LNCaP clone FGC (cell line): ENCODE data around the gene MCM10.

DNA sequence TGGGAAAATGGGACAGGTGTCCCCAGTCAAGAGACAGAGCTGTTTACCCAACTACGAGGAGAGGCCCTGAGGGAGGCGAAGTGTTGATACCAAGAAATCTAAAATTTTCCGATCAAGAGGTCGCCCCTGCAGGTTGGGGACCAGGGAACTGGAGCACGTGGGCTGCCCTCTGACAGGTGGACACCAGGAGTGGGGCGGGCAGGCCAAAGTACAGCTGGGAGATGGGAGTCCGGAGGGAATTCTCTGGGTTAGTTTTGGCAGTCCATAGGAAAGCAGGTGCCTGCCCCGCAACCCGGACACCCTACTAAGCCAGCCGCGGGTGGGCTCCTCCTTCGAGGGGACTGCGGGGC lies 1.0 kb upstream of the CAMK1D start:
- RRBS, 2 experiments = 94 to 96% methylated on average over 3 of the region's 13 CpGs

GRCh38 chr10:12390353-12391217 lies 41.2 kb downstream of the CAMK1D start:
- RRBS, 2 experiments = no CpG with 5 or more reads among the region's 12 CpGs

DNA sequence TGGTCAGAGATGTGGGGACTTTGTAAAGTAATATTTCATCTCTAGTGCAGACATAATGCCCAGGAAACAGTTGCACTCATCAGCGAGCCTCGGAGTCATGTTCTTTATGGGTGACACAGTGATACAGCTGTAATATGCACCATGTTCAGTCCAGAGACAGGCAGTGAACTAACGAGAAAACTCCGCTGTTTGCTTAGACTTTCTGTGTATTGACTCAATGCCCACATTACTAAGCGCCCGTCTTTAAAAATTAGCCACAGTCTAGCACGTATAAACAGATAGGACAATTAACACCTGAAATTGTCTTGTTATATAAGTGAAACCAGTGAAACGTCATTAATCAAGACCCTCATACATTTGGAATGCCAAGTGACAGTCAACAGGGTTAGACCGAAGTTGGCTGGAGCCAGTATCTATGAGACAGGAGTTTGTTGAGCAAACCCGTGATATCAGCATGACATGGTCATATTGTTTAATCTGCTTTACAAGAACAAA lies 56.0 kb downstream of the CAMK1D start:
- RRBS, 2 experiments = no CpG with 5 or more reads among the region's 10 CpGs

DNA sequence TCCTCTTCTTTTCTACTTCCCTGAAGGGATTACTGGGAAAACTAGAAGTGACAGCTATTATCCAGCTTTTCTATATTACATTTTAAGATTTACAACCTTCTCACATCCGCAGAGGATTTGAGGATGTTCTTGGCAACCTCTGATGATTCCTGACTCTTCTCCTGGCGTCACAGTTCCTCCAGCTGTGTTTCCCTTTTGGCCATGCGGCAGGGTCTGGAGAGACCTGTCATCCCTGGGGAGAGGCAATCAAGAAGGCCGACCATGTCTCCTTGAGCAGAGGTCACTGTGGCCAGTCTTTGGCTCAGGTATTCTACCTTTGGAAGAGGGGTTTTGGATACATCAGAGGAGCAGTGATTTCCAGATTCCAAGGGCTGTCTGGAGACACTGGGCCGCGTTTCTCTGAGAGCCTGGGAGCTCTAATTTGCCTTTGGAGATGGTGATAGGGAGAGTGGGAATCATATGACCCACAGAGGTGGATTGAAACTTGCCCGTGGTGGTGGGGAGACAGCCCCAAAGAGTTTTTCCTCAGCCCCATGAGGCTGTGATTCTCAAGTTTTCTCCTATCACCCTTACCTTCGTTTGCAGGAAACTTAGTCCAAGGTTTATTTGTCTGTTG lies 82.5 kb downstream of the CAMK1D start:
- RRBS, 2 experiments = no CpG with 5 or more reads among the region's 8 CpGs

DNA sequence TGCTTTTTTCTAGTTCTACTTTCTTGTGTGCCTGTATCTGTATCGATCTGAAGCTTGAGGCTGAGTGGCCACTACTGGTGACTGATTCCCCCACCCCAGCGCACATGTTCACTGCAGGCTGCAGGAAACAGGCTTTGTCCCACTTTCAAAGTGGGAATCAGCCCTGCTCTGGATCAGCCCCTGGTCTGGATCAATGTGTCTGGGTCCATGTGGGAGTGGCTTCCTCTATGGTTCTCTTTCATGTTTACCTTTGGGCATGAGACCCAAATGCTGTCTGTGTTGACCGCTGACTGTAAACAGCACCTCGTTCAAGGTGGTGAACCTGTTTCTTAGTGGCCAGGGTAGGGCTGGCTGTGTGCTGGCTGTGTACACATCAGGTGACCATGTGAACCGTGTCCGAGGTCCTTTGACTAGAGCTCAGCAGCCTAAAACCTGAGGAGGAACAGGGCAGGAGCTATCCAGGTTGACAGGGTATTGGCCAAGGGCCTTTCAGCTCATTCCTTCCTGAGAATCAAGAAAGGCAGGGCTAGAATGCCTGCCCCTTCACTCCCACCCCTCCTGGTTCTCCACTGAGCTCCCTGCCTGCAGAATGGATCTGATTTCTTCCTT lies 121.8 kb downstream of the CAMK1D start:
- RRBS, 2 experiments = no CpG with 5 or more reads among the region's 6 CpGs

DNA sequence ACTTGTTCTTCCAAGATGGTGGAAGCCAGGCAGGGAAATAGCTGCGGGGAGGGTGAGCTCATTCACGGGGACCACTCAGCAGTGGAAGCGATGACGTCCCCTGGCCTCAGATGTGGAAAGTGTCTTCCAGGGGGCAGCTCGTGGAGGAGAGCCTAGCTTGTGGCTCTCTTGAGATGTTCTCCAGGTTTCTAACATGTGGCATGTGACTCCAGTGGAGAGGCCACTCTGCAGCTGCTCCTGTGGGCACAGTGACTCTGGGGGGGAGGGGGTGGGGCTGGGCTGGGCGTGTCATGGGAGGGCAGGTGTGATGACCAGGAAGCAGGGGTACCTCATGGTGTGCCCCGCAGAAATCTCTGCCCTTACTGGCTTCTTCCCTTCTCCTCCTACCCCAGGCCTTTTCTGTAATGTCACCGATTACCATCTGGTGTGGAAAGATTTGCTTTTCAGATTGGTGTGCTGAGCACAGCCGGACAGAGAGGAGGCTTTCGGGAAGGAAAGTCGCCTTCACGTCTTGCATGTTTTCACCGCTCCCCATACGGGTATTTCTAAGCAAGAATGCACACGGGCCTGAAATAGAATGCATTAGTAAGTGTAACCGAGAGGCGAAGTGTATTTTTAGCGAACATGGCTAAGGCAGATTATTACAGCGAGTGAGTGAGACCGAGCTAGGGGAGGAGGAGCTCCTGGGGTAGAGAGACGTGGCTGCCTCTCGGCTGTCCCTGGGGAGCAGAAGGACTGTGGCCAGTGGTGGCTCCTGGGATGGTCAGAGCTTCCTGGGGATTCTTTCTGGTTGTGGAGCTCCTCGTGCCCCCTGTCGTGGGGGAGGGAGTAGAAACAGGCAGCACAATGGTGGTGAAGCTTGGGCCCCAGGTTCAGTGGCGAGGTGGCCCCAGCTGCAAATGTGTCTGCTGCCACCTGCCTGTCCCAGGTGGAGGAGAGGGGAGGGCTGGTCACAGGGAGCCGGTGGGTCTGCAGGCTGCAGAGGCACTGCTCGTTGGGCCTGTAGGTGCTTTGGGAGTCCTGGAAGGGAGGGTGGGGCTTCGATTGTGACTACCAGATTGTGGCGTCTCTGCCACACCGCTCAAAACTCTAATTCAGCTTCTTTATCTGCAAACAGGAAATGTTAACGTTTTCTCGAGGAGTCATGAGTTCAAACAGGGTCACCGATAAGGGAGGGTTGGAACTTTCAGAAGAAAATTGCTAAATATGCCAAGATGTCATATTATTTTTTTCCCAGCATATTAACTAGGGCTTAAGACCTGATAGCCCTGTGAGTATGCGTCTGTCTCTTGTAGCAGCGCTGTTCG lies 135.7 kb downstream of the CAMK1D start:
- RRBS, 2 experiments = no CpG with 5 or more reads among the region's 36 CpGs

- RRBS, 2 experiments = no CpG with 5 or more reads among the region's 32 CpGs
Observed at GRCh38 chr10:12605494-12606522, 256.5 kb downstream of the CAMK1D start.

GRCh38 chr10:12897448-12898344 lies 103.8 kb downstream of the CCDC3 start:
- RRBS, 2 experiments = no CpG with 5 or more reads among the region's 13 CpGs

DNA sequence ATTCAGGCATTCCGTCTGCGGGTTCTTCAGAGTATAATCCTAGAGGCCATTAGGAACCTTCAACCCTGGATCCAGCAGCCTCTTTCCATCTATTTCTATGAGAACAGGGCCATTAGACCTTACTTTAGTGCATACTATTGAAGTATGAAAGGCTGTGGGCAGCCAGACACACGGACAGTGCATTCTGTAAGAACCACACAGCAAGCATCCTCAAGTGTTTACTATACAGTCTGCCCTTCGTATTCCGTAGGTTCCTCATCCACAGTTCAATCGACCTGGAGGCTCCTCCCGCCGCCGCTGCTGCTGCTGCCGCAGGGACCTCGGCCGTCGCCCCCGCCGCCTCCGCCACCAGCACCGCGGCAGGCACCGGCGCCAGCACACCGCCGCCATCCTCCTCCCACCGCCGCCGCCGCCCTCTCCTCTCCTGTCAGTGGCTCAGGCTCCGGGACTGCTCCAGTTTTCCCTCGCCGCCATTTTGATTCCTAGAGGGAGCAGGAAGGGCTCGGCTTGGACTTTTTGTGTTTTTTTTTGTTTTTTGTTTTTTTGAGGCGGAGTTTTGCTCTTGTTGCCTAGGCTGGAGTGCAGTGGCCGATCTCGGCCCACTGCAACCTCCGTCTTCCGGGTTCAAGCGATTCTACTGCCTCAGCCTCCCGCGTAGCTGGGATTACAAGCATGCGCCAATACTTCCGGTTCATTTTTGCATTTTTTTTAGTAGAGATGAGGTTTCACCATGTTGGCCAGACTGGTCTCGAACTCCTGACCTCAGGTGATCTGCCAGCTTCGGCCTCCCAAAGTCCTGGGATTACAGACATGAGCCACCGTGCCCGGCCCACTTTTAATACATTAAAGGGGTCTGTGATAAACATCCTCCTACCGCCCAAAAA lies 3.0 kb upstream of the MCM10 start:
- RRBS, 2 experiments = 89 to 90% methylated on average over 8 of the region's 45 CpGs

GRCh38 chr10:13161081-13161754 lies at the start of gene MCM10:
MCM10 (plus strand) TSS chr10:13161558.
- RRBS, 2 experiments = under 1 to 1% methylated on average over 23 of the region's 48 CpGs

DNA sequence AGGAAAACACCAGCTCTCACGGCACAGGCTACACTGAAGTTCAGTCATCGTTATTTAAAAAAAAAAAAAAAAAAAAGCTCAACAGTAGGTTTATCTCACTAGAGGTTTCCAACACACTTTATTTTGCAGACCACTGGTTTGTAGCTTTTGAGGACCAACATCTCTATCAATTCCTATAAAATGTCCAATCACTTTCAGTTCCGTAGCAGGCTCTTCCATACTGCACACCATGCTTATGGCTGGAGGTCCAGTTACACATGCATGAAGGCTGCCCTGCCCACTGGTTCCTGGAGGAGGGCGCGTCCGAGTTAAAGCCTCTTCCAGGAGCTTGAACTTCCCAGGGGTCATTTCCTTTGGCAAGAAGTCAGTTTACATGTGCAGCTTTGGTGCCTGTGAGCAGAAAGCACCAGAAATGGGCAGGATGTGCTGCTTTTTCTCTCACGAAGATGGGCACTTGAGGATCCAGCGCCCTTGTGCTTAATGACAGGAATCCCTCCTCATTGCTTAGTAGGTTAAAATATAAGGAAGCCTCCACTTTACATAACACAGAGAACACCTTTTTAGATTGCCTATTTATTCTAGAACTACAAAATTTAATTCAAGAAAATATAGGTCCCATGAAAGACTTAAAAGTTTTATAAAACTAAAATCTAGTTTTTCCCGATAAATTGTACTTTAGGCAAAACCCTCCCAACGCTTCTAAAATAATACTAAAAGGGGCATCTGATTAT lies 17.6 kb upstream of the PHYH start:
- RRBS, 2 experiments = no CpG with 5 or more reads among the region's 10 CpGs

- RRBS, 2 experiments = no CpG with 5 or more reads among the region's 7 CpGs
Observed at GRCh38 chr10:13340989-13341523, 7.0 kb downstream of the SEPHS1 start.

- RRBS, 2 experiments = no CpG with 5 or more reads among the region's 18 CpGs
Observed at GRCh38 chr10:13348693-13349026, 567 bp upstream of the SEPHS1 start.

DNA sequence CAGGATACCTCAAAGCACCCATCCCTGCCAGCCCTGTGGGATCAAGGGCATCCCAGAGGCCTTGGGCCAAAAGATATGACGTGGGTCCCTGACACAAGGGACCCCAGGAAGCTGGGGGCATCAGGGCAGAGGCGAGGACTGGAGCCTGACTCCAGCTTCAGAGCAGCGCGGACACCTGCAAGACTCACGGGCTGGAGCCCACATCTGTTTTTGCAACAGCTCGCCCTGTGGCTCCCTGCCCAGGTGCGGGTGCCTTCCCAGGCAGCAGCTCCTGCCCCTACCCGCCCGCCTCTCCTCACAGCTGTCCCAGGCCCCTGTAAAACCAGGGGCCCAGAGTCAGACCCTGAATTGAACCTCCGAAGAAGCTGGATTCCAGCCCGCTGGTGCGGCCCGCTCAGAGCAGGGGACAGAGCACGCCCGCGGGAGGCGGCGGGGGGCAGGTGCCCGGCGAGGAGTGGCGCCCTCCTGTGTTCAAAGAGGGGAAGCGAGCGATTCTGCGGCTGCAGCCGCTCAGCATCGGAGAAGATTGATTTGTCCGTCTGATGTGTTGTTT lies 88.5 kb downstream of the BEND7 start:
- RRBS, 2 experiments = no CpG with 5 or more reads among the region's 27 CpGs

DNA sequence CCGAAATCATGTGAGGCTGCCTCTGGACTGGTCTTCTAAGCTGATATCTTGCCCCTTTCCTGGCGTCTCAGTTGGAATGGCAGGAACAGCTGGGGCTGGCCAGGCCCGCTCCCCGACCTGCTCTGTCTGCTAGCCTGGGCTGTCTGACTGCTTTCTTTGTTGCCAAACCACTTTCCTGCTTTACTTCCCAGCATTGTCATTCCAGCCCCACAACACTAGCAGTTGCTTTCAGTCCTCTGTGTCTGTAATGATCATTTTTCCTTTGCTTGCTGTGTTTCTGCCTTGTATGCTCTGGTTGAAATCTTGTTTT lies 21.5 kb downstream of the PRPF18 start:
- RRBS, 2 experiments = no CpG with 5 or more reads among the region's 4 CpGs

DNA sequence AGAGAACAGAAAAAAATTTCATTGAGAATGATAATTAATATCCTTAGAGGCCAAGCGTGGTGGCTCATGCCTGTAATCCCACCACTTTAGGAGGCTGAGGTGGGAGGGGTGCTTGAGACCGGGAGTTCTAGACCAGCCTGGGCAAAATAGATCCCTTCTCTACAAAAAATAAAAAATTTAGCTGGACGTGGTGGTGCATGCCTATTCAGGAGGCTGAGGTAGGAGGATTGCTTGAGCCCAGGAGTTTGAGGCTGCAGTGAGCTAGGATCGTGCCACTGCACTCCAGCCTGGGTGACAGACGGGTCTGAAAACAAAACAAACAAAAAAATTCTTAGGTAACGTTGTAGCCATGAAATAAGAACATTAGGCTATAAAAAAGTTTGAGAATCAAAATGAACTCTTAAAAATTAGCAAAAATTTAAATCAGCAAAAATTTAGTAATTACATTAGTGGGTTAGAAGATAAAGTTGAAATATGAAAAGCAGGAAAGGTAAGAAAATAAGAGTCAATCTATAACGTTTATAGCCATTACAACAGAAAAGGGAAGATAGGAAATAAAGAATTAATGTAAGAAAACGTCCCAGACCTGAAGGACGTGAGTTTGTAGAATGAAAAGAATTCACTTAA lies 38.4 kb downstream of the PRPF18 start:
- RRBS, 2 experiments = no CpG with 5 or more reads among the region's 9 CpGs

DNA sequence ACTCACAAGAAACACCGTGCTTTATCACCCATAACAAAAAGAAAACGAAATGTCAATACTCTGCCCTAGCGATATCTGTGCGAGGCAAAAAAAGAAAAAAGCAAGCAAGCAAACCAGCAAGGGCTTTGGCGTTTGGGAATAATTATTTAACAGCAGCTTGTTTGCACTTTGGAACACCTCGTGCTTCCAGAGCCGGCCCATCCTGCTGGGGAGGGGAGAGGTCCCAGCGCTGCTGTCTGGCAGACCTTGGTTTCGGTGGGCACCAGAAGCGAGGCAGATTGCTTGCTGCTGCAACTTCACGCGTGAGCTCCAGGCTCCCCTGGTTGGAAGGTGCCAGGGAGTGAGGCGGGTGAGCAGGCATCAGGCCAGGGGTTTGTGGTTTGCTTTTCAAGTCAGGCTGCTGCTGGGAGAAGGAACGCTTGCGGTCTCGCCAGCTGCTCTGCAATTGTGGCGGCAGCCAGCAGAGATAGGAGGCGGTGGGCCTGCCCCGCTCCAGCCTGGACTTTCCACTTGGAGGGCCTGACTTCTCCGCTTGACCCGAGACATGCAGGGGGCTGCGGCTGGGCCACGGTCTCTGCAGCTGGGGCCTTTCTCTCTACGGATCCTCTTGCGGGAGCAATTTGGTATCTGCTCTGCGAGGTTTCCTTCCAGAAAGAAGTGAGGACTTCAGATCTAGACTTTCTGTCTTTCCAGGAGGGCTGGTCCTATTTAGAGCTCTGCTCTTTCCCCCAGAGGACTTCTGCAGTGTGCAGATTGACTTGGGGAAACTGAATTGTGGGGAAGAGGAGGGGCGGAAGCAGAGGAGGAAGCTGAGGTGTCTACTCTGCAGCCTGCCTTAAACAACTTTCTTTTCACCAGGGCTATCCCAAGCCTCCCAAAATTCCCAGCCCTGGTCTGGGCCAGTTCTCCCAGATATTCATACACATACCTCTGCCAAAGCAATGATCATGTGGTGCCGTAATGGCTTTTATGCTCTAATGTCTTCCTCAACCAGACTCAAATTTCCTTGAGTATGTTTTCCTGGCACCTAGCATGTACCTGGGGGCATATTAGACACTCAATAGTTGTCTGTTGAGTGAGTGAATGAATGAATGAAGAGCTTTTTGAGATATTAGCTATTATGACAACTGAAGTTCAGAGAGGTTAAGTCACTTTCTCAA lies 131.5 kb downstream of the PRPF18 start:
- RRBS, 2 experiments = no CpG with 5 or more reads among the region's 28 CpGs

- RRBS, 2 experiments = no CpG with 5 or more reads among the region's 7 CpGs
Observed at GRCh38 chr10:13853794-13854284, 267.1 kb downstream of the PRPF18 start.

GRCh38 chr10:13877281-13877996 lies 290.7 kb downstream of the PRPF18 start:
- RRBS, 2 experiments = no CpG with 5 or more reads among the region's 12 CpGs

- RRBS, 2 experiments = no CpG with 5 or more reads among the region's 9 CpGs
Observed at GRCh38 chr10:13894295-13894717, 307.5 kb downstream of the PRPF18 start.